Measurements from ENCODE around the gene GPNMB.

DNA sequence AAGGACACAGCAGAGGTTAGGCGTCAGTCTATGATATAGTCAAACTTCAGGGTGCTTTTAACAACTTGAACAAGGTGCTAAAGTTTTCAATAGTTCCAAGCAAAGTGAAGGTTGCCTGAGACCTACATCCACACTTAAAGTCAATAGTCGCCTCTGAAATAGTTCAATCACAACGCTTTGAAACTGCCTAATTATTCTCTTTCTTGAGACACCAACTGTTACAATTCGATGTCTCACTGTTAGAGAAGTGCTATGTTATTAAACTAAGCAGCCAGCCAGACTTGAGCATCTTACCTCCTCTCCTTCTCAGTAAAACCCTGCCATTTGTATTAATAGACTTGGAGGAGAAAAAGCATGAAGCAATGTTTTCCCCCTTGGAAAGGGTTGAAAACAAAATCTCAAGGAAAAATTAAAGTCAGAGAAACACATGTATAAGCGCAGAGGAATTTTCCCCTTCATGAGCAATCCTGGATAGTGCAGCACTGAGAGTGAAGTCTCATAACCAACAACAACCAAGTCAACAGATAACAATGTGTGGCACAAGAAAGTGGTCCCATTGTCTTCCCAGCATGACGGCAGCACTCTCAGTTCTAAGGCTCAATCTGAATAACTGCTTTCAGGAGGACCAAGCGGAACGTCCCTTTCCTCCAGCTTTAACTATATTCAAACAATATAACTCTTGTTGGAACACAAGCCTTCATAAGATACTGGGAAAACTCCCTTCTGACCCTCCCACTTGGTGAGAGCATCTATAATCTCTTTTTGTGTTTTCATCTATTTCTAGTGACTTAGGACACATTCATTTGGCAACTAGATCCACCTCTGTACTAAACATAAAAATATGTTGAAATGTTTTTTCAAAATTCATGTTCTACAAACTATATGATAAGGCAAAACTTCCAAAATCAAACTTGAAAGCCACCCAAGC is 138.0 kb downstream of the RAPGEF5 start:
- PRO-cap: no peak

DNA sequence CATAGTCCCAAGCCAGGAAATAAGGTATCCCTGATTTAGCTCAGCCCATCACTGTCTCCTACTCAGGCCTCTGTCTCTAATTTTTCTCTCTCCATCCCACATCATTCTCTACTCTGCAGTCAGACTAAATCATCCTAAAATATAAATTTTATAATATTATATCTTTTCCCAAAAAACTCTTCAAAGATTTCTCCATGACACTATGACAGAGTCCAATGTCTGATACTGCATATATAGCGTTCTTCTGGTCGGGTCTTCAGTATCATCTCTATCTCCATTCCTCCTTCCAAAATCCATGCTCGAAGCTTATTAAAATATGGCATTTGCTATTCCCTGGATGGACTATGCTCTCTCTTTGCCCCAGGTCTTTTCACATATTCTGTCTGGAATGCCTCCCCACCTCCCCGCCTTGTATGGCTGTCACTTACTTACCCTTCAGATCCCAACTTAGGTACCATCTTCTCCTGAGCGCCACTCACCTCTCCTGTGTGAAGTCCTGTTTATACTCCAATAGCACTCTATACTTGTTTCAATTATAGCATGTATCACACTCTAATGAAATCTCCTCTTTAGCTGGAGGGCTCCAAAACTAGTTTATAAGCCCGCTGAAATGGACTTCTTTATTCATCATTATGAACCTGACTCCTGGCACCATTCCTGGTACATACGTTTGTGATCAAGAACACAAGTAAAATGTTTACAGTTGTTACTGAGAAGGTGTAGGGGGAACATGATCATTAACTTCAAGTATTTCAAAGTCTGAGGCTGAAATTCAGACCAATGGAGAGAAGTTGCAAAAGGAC is 82.1 kb downstream of the RAPGEF5 start:
- PRO-cap: no peak

DNA sequence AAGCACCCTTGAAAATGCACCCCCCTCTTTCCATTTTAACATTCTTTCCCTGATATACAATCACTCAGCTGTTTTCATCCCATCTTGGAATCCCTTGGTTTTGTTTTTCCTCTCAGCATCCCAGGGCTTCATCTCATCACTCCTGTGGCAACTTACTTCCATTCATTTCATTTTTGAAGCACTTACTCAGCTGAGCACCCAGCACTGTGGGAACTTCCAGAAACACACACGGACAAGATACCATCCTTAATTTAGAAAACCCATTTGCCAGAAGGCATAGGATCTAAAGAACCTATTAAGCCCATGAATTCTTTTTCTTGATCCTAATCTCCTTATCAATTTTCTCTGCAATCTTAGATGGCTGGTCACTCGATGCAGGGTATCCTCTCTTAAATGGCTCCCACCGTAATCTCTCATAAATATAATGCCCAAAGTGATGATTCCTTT is 36.4 kb downstream of the RAPGEF5 start:
- PRO-cap: no peak

DNA sequence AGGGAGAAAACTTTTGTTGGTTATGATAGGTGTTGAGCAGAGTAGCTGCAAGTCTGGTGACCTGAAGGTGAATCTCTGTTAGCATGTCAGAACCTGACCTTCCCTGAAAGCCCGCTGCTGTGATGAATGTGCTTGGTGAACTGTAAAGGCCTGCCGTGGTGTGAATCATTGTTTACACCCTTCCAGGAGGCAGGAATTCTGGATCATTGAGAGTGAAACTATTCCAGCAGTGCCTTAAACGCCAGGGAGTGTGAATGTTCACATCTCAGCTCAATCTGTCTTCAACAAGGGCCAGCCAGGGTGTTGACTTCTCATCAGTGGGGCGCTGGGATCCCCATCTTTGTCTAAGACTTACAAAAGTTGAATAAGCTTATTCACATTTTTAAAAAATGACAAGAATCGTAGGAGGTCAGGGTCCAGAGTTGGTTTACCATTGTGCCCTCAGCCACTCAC is 775 bp upstream of the RAPGEF5 start:
- PRO-cap: no peak

DNA sequence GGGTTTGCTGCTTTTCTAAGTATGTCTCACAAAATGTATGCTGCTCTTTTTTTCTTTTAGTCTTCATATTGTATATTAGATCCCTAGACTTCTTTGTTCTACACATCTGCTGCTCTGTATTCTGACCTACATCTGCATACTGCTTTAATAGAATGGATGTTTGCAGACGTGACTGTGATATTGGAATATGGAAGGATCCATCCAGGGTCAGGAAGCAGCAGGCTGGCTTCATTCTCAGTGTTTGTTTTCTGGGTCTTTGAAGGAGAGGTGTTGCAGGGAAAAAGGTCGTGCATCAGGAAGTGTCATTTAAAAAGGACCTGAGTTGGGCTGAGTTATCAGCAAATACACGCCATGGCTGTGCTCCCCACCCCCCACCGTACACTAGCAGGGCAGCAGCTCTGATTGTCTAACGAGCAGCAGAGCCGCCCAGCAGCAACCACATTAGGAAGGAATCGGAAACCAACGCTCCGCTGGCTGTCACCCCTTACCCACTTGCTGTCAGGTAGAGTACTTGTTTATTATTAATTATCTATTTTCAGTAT is 63.0 kb upstream of the STEAP1B start:
- PRO-cap: no peak

DNA sequence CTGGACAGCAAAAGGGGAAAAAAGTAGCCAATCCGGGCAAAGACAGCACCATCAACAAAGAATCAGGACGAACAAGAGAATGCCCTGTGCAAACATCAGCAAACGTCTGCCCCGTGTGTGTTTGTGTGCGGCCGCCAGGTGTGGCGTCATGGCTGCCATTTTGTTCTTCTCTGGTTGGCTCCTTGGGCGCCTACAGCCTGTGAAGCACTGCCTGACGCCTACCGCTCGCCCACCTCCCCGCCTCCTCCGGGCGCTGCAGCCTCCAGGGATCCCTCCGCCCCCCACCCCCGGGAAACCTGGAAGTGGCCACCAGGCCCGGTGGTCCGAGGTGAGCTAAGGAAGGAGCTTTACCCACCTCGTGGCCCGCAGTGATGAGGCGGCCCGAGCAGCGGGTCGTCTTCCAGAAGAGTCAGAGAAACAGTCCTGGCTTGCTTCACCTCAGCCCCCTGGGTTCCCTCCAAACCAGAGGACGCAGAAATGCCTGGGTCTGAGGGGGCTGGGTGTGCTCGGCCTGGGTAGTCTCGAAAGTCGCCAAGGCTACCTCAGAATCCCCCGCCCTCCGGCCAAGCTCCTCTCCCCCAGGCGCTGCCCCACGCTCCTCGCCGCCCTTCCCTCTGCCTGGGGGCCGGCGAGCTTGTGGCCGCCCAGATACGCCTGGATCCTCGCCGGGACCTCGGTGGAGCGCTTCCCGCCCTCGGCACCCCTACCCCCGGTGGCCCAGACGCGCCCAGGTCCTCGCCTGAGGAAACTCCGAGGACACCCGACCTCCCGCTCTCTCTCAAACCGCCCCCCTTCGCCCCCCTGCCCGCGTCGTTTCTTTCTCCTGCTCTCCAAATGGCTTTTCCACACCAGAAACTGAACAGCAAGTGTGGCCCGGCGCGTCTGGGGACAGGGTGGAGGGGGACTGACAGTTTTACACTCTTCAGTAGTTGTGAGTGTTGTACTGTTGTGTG is 61.7 kb upstream of the IL6 start:
- PRO-cap: no peak

DNA sequence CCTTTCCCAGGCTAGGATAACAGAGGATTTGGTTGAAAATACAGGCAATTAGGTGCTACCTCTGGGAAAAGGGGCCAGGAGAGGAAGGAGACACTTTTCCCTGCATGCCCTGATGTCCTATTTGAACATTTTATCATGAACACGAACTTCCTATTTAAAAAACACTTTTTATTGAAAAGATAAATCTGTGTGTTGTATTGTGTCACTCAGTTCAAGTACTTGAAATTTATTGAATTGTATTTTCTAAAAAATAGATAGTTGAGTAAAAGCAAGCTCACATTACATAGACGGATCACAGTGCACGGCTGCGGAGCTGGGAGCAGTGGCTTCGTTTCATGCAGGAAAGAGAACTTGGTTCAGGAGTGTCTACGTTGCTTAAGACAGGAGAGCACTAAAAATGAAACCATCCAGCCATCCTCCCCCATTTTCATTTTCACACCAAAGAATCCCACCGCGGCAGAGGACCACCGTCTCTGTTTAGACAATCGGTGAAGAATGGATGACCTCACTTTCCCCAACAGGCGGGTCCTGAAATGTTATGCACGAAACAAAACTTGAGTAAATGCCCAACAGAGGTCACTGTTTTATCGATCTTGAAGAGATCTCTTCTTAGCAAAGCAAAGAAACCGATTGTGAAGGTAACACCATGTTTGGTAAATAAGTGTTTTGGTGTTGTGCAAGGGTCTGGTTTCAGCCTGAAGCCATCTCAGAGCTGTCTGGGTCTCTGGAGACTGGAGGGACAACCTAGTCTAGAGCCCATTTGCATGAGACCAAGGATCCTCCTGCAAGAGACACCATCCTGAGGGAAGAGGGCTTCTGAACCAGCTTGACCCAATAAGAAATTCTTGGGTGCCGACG is 1.5 kb upstream of the IL6 start:
- PRO-cap: no peak

GRCh38 chr7:22962695-22963279 is 51.1 kb downstream of the HYCC1 start:
- PRO-cap: no peak

- PRO-cap: no peak
Measured at GRCh38 chr7:23018443-23019197, 4.7 kb upstream of the HYCC1 start.

- PRO-cap: no peak
Measured at GRCh38 chr7:23190614-23191637, 9.1 kb downstream of the NUP42 start.

- PRO-cap: no peak
Measured at GRCh38 chr7:23246518-23247094, at the start of gene GPNMB. Gene GPNMB, plus strand, starts transcription at chr7:23246775.

- PRO-cap: no peak
Measured at GRCh38 chr7:23247541-23248344, 1.2 kb downstream of the GPNMB start.

- PRO-cap: bidirectional peak, plus-strand start at chr7:23474647, minus-strand start at chr7:23474350; bidirectional peak, plus-strand start at chr7:23475011, minus-strand start at chr7:23474970
Measured at GRCh38 chr7:23474462-23475309, 4.4 kb upstream of the IGF2BP3 start.

- PRO-cap: no peak
Measured at GRCh38 chr7:23500703-23501108, 30.4 kb upstream of the IGF2BP3 start.

- PRO-cap: no peak
Measured at GRCh38 chr7:23521968-23522549, 9.7 kb downstream of the TRA2A start.

DNA sequence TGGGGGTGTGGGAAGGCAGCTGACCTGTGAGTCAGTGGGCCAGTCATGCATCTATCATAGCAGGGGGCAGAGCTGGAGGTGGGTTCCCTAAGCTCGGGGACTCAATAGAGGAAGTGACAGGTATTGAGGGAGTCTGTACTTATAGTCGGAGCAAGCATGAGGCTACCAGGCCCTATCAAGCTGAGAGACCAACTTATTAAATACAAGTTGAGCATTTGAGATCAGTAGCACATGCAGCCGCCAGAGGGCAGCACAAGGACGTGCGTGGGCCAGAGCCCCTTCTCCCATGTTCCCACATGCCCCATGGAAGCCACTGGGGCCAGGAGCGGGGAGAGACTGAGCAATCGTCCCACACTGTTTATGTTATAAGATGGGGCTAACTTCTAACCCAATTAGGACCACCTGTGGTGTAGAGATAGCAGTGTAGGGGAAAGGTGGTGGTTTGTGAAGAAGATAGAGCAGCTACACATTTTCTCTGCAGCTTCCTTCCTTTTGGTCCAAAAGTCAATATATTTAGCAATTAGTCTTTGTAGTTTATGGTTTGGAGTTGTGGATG is 13.0 kb upstream of the STK31 start:
- PRO-cap: no peak

DNA sequence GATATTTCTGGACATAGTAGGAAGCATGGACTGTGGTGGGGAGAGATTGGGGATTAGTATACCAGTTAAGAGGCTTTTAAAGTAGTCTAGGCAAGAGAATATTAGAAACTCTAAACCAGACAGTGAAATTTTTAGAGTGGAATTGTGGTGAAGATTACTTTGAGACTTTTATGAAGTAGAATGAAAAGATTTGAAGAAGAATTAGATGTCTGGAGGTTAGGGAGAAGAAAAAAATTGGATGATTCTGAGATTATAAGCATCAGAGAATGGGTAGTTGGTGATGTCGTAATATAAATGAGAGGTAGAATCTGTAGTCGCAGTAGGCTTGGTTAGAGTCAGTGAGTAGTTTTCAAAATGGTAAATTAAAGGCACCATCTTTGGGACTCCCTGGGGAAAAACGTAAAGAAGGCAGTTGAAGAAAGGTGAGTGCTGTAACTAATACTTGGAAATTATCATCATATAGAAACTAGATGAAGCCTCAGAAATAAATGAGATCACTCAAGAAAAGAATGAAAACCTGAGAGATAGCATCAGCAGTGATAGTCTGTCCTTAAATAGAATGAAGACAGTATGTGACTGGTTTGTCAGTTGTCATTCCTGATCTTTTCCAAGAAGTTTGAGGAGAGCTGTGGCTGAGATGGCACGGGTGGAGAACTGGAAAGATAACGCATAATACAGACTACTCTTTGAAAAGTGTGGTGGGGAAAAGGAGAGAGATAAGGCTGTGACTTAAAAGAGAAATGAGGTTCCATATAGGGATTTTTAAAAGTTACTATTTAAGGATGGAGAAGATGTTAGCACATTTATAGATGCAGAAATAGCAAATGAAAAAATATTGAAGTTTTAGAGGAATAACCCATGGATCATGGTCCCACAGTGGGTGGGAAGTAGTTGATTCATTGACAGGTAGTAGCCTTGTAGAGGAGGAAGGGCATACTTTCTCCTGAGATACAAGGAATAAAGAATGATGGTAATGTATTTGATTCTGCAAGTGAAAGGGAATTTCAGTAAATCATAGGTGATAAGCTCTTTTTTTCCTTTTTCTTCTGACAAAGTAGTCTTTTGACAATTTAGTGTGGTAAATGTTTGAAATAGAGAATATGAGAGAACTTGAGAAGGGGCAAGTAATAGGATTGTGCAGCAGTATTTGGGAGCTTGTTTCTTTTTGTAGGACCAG is 23.9 kb downstream of the PALS2 start:
- PRO-cap: no peak

DNA sequence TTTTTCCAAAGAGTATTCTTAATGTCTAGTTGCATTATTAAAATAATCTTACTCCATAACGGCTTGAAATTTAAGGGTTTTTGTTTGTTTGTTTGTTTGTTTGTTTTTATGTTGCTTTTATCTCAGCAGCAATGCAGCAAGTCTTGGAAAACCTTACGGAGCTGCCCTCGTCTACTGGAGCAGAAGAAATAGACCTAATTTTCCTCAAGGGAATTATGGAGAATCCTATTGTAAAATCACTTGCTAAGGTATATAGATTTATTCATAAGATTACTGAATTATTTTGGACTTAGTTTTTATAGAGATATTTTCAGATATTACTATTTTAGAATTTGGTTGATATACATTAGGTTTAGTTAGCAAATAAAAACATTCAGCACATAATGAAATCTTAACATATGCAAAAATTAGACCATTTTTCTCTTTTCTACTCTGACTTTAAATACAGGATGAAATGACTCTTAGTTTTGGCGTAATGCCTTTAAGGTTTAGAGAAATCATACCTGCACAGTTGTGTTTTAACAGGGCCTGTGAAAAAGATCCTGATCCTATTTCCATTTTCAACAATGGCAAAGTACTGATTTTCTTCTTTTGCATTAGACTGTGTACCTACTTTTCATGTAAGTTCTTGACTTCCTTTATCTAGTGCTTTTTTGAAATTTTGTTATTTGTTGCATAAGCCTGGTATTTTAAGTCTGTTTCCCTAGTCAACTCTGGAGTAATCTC is 50.4 kb downstream of the PALS2 start:
- PRO-cap: no peak

- PRO-cap: no peak
Measured at GRCh38 chr7:24726908-24727472, 30.3 kb downstream of the GSDME start.

- PRO-cap: no peak
Measured at GRCh38 chr7:25047704-25048224, 67.8 kb upstream of the OSBPL3 start.